Prostate gland (tissue), 2 donors: ENCODE measurements around the gene DUSP6.

DNA sequence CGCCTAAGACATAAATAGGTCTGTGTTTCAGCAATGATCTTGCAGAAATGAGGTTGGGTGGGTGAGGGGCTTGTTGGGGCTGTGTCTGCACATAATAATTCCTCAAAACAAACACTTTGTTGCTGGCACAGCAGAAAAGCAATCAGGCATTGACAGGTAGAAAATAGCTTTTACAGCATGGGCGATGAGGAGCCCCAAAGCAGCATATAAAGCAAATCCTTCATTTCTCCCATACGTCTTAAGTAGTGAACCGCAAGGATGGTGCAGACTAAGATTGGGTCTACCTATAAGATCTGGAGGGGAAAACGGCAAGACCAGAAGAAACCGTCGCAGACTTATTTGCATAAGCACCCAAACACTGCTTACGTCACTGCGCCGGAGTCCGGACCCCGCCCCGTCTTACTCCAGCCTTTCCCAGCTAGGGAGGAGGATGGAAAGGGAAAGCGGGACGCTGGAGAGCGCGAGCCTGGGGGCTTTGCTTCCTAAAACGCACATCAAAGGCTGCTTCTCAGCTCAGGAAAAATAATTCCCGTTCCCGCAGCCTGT lies 1.5 kb downstream of the SLC6A15 start:
- PRO-cap = unidirectional peak, plus-strand start at position 417 of the sequence
- RAMPAGE, long total RNA, 2 experiments = no peak in any of the 2 experiments

DNA sequence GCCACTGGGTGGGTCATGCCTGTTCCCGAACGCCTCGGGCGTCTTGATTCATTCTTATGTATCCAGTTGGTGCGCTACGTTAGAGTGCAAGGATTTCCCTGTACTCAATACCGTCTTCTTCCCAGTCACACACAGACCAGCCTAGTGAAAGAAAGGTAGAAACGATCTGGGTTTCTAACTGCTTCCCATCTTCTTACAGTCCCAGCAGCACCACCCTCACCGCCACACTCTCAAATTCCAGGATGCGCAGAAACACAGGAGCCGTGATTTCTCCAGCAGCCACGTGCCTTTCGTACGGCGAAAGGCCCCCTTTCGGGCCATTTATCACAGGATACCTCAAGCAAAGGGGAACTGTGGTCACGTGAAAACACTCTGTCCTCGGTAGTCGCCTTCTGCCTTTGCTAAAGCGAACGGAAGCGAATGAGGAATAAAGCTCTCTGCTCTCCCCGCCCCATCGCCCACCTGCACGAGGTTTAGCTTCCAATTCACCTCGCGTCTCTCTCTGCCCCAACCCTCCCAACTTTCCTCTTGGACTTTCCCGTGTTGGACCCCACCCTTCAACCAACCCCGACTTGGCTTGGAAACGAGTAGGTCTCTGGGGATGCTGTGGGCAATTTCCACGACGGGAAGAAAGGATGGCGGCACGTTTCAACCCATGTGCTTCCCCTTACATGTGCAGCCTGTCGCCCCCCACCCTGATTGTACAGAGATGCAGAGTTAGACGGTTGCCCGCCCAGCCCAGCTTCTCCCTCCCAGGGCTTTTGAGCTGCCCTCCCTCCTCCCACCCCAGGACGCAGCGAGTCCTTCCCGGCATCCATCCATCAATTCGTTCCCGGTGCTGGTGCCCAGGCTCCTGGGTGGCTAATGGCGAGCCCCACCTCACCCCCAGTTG lies 750 bp downstream of the SLC6A15 start:
- PRO-cap = no peak
- RAMPAGE, long total RNA, 2 experiments = no peak in any of the 2 experiments

- PRO-cap = unidirectional peak, plus-strand start at chr12:86264554
- RAMPAGE, long total RNA, 2 experiments = no peak in any of the 2 experiments
These were observed 8.3 kb upstream of the MGAT4C start for GRCh38 chr12:86264307-86265040.

DNA sequence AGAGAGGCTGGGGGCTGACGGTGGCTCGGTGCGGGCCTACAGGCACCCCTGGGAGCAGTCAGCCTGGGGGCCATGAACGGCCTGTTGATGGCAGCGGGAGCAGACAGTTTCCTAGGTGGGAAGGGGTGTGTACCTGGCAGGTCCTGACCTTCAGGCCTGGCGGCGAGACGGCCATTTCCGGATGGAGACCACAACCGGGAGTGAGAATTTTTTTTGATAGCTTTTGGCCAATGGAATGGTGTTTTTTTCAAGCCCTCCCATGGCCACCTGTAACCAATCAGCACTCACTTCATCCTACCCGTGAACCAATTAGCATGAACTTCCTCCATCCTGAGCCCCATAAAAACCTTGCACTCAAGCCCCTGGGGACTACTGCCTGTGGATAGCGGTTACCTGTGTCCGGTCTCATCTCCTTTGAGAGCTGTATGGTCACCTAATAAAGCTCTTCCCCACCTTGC lies 344.9 kb upstream of the MGAT4C start:
- PRO-cap = no peak
- RAMPAGE, long total RNA, 2 experiments = no peak in any of the 2 experiments

DNA sequence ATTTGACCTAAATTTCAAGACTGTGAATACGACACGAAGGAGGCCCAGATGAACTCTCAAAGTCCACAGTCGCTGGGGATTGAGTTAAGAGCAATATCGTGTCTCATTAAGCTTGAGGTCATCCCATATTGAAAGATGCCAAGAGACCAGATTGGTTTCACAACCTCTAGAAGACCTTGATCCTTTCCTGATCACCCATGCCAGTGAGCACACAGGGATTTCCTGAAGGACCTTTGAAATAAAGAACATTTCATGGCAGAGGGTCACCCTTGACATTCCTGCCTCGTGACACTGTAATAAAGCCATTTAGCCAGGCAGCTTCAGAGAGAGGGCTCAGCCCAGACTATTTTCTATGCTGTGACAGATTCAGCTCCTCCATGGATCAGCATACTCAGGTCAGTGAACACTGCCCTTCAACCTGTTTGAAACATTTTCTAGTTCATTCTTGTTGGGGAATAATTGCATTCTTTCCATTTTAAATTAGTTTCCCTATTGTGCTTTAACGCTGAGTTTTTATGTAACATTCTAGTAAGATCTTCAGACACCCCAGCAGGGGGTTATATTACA lies 213.3 kb downstream of the C12orf50 start:
- PRO-cap = no peak
- RAMPAGE, long total RNA, 2 experiments = no peak in any of the 2 experiments

- PRO-cap = no peak
- RAMPAGE, long total RNA, 2 experiments = no peak in any of the 2 experiments
These were observed 2.5 kb downstream of the CEP290 start for GRCh38 chr12:88139359-88139907.

DNA sequence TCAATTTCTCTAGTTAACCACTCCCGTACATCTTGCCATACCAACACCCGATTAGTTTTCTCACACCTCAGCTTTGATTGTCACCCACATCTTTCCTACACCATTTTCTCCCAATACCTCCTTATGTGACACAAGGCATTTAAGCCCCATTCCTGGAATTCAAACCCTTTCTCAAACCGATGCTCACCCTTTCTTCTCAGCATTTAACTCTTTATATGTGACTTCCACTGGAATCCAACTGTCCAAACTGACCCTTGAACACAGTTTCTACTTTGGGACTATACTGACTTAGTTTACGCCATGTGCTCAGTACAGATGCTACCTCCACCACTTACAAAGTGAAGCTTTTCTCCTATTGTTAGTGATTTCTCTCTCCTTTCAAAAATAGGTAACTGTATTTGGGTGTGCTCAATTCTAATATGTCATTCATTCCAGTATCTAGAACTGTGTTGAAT lies 80.4 kb downstream of the KITLG start:
- PRO-cap = no peak
- RAMPAGE, long total RNA, 2 experiments = no peak in any of the 2 experiments

DNA sequence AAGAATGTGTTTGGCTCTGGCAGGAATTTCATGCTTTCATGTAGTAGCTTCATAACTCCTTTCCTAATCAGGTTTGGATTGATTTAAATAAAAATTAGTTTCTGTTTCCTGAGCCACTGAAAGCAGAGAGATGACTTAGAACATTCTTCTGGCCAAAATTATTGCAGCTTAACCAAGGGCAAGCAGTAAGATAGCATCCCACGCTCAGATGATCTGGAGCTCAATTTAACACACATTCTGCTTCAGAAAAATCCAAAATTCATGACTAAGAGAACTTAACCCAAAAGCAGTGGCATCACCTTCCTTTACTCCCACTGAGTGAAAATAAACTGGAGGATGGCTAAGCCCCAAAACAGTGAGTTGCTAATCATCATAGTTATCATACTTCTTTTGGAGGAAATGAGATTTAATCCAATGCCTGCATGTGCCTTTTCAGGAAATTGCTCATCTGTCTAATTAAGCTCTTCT lies 195.5 kb downstream of the DUSP6 start:
- PRO-cap = no peak
- RAMPAGE, long total RNA, 2 experiments = no peak in any of the 2 experiments

- PRO-cap = no peak
- RAMPAGE, long total RNA, 2 experiments = no peak in any of the 2 experiments
These were observed 189.6 kb downstream of the DUSP6 start for GRCh38 chr12:89162438-89163291.

DNA sequence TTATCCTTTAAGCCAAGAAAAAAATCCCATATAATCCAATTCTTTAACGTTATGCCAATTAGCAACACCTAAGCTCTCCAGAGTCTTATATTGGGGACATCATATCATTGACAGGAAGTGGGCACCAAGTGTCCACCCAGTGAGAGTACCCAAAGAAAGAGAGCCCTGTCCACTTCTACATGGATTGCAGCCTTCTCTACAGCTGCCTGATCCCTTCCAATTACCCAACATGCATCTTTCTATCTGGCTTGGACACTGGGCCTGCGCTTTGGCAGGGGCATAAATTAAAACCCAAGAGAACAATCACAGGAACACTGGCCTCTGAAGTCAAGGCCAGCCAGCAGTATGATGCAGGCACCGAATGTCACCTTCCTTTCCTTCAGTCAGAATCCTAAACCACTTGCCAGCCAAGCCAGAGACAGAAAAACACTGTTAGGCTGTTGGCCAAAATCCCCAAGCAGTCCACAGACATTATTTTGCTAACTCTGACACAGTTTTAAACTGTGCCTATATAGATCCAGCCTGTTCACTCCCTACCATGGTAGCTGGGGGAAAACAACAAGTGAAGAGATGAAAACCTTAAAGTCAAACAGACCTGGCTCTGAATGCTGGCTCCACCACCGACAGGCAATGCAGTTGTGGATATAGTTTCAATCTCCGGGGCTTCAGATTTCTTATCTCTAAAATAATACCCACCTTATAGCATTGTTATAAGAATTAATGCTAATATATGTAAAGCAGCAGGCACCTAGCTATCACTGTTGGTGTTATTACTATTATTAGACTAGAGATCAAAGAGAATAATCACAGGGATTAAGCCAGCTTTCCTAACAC lies 113.6 kb downstream of the DUSP6 start:
- PRO-cap = no peak
- RAMPAGE, long total RNA, 2 experiments = no peak in any of the 2 experiments

DNA sequence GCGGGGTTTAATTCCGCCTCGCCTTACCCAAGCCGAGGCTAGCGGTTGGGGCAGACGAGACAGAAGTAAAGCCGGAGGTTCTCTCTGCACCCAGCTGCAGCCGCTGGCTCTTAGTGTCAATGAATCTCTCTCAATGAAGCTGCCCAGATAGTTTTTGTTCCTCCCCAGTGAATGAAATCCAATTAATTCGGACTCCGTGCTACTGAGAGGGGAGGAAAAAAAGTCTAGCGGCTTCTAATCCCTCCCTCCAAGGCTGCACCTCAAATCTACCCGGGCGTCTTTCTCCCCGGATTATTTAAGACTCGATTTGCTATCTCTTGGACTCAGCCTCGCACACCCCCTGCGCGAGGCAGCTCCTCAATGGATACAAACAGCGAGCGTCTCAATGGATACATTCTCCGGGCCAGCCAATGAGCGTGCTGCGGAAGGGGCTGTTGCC lies at the start of gene DUSP6:
TSS of gene DUSP6 (minus strand) at position 366 of the 439 bp plus-strand sequence.
- PRO-cap = bidirectional peak, plus-strand start outside the sequence, minus-strand start at position 362 of the sequence
- RAMPAGE, long total RNA, 2 experiments = start-site peak on the minus strand in 2 of 2 experiments, centred at positions 254 to 364 of the sequence, 6 to 103 reads per replicate

DNA sequence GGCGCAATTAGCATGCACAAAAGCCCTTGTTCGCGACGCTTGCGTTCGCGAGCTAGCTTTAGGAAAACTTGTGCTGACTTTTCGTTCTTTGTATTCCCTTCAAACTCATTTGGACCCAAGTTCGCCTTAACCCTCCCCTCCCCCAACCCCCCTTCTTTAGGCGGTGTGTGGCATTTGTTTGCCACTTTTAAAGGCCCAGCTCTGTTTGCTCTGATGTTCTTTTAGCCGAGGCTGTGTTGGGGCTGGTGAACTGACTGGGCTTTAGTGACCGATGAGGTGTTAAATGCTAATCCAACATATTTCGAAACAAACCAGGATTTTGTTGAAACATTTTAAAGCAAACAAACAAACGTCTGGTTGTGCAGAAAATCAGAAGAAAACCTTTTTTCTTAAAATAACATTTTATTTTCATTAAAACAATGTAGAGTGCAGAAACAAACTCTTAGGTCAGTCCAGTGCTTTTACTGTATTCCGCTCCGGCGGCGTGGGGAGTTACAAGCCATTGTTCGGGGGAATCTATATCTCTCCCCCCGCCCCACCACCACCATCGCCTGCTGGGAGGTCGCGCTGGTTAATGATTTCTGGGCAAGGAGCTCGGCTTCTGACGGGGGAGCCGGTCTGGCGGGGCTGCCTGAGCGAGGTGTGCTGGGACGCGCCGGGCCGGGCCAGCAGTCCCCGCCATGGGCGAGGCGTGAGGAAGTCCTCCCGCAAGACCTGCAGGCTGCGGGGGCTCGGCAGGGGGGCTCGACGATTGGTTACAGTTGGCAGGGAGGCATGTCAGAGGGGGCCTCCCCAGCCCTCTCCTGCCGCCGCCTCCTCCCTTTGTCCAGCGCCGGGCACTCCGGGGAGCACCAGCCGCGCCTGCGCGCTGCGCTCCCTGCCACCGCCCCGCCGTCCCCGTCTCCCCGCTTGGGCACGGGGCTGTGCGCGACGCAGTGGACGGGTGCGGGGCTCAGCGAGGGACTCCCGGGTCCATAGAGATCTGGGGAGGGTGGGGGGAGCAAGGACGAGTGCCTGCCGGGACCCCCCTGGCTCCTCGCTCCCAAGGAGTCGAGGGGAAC lies 862 bp upstream of the DUSP6 start:
- PRO-cap = bidirectional peak, plus-strand start at position 216 of the sequence, minus-strand start at position 60 of the sequence; bidirectional peak, plus-strand start at position 900 of the sequence, minus-strand start at position 843 of the sequence
- RAMPAGE, long total RNA, 2 experiments = start-site peak on the plus strand in 1 of 2 experiments, centred at position 896 of the sequence, 6 reads per replicate

DNA sequence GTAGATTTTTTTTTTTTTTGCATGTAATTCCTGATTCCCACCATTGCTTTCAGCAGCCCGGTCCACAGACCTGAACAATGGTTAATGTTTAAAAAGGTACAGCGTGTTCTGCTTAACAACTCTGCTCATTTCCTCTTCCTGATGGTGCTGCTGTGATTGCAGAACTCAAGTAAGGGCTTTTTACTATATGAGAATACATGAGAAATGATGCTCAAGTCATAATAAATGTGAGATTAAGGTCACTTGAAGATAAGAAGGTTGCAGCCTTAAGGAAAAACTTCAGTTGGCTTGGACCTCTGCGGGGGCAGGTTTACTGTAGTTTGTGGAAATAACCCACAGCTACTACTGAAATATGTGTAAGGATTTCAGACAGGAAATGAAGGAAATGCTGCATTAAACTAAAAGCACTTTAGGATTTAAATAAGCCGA lies 37.9 kb upstream of the DUSP6 start:
- PRO-cap = no peak
- RAMPAGE, long total RNA, 2 experiments = no peak in any of the 2 experiments

GRCh38 chr12:89438799-89439478 lies 85.7 kb downstream of the GALNT4 start:
- PRO-cap = no peak
- RAMPAGE, long total RNA, 2 experiments = no peak in any of the 2 experiments

DNA sequence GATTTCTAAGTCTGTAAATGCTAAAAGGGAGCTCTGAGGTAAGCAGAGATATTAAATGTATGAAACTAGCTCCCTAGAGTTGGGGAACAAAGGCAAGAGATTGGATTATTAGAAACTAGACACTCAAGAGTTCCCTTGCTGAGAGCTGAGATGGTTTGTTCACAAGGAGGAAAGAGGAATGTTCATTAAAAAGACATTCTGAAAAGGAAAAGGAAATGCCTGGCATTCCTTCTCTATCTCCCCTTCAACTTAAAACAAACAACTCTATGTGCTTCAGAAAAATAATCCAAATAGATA lies 73.7 kb downstream of the GALNT4 start:
- PRO-cap = no peak
- RAMPAGE, long total RNA, 2 experiments = no peak in any of the 2 experiments

DNA sequence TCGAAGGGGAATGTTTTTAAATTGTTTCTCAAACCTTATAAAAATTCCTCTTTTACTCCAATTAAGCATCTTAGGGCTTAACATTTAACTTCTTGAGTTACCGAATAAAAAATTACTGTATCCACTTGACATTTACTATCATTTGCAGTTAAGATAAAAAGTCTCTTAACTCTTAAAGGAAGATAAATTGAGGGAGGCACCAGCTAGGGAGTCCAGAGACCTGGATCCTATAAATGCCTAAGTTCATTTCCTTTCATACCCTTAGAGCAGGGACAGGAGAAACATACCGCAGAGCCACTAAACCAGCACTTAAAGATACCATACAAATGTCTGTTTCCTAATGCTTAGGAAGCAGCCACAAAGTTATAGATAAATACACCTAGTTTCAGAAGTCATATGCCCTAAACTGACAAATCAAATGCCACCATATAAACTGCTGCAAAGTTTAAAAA lies 71.4 kb downstream of the GALNT4 start:
- PRO-cap = no peak
- RAMPAGE, long total RNA, 2 experiments = no peak in any of the 2 experiments

DNA sequence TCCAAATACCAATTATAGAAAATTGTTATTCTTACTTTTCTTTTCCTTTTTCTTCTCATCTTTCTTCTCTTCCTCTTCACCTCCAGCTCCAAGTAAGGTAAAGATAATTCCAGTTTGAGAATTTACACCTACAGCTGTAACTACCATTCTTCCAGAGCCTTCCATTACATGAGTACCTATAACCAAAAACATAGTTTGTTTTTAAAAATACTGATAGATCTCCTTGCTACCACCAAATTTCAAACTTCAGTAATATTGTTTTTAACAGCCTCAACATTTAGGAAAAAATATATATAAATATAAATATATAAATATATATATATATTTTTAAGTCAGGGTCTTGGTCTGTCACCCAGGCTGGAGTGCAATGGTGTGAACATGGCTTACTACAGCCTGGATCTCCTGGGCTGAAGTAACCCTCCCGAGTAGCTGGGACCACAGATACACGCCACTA lies 78.1 kb downstream of the ATP2B1 start:
- PRO-cap = no peak
- RAMPAGE, long total RNA, 2 experiments = no peak in any of the 2 experiments

- PRO-cap = bidirectional peak, plus-strand start at chr12:89709409, minus-strand start at chr12:89709441; bidirectional peak, plus-strand start at chr12:89709803, minus-strand start at chr12:89709638
- RAMPAGE, long total RNA, 2 experiments = start-site peak on the plus strand in 1 of 2 experiments, at chr12:89709757-89709794 at its widest, 25 reads per replicate; start-site peak on the minus strand in 1 of 2 experiments, at chr12:89709323-89709340 at its widest, 29 reads per replicate
These were observed 730 bp upstream of the ATP2B1 start for GRCh38 chr12:89709247-89709888.

DNA sequence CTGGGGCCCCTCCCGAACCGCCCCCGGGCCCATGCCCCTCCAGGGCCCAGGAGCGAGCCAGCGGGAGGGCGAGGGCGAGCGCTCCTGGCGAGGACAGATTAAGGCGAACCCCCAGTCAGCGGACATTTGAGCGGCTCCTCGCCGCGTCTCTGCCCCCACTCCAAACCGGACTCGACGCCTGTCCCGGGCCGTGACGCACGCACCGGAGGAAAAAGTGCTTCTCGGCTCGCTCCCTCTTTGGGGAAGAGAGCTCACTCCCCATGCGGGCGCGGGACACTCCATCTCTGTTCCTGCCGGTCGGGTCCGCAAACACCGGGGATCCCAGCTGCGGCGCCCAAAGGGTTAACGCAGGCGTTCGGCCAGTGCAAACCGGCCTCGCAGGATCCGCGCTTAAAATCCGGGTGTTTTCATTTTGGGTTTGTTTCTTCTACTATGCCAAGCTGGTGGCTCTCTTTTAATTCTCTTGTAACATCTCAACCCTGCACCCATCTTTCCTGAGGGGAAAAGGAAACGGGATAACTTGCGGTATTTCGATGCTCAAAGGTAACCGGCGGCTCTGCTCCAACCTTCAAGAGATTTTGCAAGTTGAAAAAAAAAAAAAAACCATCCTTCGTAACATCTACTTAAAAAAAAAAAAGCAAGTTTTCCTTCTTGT lies 1.4 kb upstream of the ATP2B1 start:
- PRO-cap = unidirectional peak, minus-strand start at position 151 of the sequence
- RAMPAGE, long total RNA, 2 experiments = no peak in any of the 2 experiments

- PRO-cap = no peak
- RAMPAGE, long total RNA, 2 experiments = no peak in any of the 2 experiments
These were observed 31.1 kb downstream of the DCN start for GRCh38 chr12:91151383-91151975.